Psoas muscle (tissue), 2 donors: Measurements from ENCODE around the genes COQ8A and ZNF678.

DNA sequence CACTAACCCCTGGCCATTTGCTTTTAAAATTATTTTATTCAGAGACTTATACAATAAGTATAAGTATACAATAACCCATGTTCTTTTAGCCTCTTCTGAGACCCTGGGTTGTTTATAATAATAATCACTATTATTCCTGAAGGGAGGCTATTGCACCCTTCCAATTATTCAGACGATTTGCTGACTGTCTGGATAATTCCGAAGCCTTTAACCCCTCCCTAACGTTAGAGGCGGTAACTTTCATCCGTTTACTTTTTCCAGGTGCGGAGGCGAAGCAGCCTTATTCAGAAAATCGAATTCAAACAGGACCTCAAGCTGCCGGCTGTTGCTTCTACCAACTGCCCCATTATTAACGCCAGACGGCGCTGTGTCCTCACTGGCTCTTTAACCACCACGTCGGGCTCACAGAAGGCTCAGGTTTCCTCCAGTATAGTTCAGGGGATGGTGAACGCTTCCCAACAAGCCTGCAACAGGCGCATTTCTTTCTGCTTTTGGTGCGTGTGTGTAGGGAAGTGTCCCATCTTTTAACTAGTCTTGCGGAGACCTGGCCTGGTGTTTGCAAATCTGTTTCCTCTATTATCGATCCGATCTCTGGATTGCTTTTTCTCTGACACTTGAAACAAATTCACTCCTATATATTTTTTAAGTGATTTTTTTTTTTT, 923 bp upstream of the STUM start:
- PRO-cap, 2 experiments = no peak in any of the 2 experiments

DNA sequence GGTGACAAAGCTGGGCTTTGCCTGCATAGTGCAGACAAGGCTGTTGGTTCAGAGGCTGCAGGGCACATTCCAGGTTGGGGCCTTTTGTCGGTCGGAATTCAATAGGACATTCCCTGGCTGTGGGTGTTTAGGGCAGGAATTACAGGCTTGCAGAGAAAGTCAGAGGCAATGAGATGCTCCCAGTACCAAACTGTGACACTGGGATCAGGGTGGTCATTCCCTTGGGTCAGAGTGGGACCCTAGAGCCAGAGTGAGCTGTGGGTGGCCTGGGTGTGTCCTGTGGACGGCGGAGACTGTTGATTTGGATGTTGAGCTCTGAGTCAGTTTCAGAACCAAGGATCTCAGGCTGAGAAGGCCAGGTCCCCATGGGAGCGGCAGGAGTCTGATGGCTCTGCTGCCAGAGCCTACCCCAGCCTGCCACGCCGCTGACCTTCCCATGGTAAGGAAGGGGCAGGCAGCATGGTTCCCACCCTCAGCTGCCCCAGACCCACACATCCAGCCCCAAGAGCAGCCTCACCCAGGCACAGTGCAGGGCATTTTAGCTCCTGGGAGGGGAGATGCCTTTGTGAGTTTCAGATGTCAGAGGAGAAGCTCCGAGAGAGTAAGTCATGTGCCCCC, 56.3 kb downstream of the STUM start:
- PRO-cap, 2 experiments = no peak in any of the 2 experiments

DNA sequence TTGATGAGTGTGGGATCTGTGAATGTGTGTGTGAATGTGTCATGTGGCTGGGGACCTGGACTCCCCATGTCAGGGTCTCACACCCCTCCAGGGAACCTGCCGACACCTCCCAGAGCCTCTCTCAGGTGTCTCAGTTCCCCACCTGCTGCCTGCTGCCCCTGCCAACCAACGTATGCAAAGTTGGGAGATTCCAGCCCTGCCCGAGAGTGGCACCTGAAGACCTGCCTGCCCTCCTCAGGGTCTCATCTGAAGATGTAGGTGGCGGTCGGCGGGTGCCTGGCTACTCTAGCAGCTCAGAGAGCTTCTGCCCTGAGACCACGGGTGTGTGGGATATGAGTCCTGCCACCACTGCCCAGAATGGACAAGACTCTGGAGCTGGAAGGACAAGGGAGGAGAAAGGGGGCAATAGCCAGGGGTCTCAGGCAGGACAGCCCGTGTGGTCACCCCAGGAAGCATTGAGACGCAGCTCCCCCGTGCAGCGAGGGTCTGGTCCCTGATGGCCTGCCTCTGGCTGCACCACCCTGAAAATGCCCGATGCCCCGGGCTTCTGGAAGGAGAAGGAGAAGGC, 88.6 kb downstream of the STUM start:
- PRO-cap, 2 experiments = no peak in any of the 2 experiments

- PRO-cap, 2 experiments = no peak in any of the 2 experiments
Observed at GRCh38 chr1:226655113-226655700, 83.9 kb downstream of the ITPKB start.

- PRO-cap, 2 experiments = no peak in any of the 2 experiments
Observed at GRCh38 chr1:226690338-226691197, 48.5 kb downstream of the ITPKB start.

GRCh38 chr1:226699061-226699572, 40.0 kb downstream of the ITPKB start:
- PRO-cap, 2 experiments = no peak in any of the 2 experiments

DNA sequence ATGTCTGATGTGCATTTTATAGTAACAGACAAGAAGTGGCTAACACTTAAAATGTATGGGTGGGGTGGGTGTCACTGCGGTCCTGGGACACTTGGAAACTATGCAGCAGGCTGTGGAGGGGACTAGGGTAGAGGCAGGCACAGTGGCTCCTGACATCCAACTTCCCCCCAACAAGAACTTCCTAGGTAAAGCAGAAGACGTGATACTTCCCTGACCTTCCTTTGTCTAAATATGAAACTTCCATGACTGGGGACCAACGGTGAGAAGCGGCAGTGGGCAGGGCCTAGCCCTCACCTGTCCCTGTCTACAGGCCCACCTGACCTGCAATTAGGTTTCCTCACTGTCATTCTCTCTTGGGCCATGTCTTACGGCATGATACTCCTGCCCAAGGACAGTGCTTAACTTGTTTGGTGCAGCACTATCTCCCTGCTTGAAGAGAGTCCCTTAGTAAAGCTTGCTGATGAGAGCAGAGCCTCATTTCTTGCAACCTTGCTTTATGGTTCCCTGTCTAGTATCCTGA, 29.6 kb downstream of the ITPKB start:
- PRO-cap, 2 experiments = no peak in any of the 2 experiments

- PRO-cap, 2 experiments = no peak in any of the 2 experiments
Observed at GRCh38 chr1:226712934-226714061, 25.8 kb downstream of the ITPKB start.

DNA sequence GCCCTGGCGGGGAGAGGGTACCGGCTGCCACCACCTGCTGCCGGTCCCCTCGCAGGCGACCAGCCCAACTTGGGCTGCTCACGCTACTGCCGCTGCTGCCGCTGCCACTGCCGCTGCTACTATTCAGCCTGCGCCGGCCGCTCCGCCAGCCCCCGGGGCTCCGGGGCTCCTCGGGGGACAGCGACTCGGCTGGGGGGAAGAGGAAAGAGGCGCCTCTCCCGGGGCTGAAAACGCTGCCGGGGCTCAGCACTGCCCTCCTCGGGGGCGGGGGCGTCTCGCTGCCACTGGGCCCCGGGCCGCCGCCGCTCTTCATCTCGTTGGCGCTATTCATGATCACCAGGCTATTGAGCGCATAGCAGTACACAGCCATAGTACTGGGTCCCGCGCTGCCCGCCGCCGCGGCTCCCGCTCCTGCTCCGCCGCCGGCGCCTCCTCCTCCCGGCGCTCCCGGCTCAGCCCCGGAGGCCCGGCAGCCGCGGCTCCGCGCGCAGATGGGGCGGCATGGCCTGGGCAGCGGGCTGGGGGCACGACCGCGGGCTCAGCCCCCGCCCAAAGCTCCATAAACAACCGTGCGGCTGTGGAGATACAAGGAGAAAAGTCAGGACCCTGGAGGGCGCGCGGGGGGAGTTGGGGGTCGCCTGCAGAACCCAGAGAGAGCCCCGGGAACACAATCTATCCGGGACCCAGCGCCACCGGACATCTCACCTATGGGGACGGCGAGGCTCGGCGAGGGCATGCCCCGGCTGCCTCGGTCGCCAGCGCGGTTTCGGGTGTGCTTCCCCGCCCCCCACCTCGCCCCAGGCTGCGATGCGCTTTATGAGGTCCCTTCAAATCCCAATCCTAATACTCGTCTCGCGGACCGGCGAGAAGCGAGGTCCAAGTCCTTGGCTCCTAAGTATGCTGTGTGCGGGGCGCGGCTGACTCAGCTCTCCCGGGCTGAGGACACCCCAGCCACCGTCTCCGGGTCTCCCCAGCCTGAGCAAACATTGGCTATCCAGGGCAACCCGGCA, 1.7 kb downstream of the ITPKB start:
- PRO-cap, 2 experiments = peak in 2 of 2 experiments; most common plus-strand start position 344 of the sequence (in 1); most common minus-strand start position 88 of the sequence (in 1)

DNA sequence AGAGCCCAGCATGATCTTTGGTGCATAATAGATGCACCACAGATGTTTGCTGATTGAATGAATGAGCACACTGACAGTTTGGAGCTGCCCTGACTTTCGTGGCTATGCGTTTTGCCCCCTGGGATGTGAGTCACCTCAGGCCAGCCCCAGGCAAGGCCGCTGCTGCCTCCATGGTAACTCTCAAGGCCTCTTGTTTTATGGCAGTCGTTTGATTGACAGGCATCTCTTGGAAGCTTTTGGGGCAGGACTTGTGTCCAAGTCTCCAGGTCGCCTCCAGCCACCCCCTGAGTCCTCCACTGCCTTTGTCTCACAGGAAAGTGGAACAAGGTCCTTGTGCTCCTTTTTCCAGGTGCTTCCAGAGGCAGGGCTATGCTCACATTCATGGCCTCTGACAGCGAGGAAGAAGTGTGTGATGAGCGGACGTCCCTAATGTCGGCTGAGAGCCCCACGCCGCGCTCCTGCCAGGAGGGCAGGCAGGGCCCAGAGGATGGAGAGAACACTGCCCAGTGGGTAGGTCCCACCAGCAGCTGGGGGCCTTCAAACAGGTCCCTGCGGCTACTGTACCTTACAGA, 11.2 kb downstream of the PSEN2 start:
- PRO-cap, 2 experiments = no peak in any of the 2 experiments

DNA sequence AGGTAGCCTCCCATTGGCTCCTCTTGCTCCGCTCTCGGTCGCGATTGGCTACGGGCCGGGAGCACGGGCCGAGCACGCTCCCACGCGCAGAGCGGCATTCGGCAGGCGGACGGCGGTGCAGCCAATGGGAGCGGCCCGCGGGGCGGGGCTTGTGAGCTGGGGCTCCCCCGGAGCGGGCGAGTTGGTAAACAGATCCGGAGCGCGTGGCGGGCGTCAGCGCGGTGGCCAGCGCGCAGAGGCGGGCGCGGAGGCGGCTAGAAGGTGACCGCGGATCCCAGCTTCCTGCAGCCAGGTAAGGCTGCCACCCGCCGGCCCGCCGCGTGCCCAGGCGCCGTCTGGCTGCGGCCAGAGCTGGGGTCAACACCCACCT, at the start of gene COQ8A:
Gene COQ8A, plus strand, starts transcription at position 187 of the 370 bp plus-strand sequence.
- PRO-cap, 2 experiments = peak in 2 of 2 experiments; most common plus-strand start position 191 of the sequence (in 2)

DNA sequence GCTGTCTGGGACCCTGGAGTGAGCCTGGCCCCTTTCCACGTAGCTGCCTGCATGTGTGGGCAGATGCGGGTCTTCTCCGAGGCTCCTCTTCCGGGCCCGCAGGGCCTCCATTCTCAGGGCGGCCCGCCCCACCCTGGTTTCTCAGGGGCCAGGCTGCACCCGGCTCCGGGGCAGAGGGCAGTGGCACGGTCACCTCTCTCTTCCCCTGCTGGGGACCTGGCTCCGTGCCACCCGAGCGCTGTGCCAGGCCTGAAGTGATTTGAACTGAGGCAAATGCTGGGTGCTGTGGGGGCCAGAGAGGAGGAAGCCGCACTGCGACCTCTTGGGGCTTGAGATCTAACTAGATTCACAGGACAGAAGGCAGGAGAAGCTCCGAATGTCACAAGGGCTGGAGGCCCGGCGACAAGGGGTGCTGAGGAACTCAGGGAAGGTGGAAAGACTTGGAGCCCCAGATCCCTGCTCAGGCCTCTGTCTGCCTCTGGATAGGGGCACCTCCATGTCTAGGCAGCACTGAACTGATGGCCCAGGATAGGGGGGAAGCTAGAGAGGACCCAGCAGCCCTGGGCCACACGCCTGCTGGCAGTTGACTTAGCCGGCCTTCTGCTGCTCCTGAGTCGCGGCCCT, 40.7 kb downstream of the COQ8A start:
- PRO-cap, 2 experiments = no peak in any of the 2 experiments

GRCh38 chr1:226989714-226990912, 50.0 kb downstream of the COQ8A start:
- PRO-cap, 2 experiments = no peak in any of the 2 experiments

DNA sequence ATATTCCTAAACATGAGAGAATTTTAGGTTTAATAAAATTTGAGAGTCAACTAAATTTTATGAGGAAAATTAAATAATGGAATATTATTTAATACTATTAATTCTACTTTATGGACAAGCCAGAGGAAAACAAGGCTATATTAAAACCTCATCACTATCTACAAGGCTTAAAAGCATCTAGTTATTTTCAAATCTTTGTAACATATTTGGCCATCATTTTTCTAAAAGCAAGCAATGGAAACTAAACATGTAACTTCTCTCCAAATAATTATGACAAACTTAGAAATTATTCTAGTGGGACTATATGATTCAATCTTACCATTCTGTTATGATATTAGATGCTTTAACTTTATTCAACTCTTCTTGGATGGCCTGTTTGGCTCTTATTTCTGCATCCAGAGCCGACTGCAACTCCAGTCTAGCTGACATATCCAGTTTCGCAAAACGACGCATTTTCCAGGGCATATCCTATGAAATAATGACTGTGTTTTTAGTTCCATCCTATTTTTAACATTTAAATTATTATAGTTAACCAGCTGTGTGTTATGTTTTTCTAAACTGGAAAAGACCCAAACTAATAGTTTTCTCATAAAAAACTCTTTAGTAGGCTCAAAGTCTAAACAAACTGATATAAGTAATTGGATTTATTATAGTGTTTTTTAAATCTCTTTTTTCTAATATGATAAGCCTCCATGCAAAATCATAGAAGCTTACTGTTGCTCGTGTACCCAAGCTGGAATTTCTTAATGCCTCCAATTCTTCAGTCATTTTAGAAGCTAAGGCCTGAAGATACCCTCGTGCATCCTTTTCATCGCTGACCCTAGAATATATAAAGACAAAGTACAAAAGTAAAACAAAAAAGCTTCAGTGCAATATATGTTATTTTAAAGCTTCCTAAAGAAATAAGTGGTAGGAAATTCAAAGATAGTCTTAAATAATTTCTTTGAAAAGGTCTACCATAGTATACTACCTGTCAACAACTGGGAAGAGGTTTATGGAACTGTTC, 133.8 kb downstream of the COQ8A start:
- PRO-cap, 2 experiments = no peak in any of the 2 experiments

DNA sequence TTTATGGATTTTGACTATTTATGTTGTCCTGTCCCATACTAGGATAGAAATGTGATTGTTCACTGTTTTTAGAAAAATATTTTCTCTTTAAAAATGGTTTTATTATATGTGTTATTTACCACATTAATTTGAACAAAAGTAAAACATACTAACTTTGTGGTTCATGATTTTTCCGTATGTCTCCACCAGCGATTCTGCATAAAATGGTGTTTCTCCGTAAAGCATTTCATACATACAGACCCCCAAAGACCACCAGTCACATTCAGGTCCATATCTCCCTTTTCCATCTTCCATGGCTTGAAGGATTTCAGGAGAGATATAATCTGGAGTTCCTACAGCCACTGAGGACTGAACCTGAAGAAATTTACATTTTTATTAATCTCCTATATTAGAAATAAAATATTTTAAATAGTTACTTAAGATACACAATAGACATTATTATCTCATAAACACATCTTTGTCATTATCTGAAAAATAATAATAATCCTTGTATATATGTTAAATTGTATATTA, 171.0 kb downstream of the CDC42BPA start:
- PRO-cap, 2 experiments = no peak in any of the 2 experiments

- PRO-cap, 2 experiments = no peak in any of the 2 experiments
Observed at GRCh38 chr1:227301820-227302702, 16.2 kb downstream of the CDC42BPA start.

DNA sequence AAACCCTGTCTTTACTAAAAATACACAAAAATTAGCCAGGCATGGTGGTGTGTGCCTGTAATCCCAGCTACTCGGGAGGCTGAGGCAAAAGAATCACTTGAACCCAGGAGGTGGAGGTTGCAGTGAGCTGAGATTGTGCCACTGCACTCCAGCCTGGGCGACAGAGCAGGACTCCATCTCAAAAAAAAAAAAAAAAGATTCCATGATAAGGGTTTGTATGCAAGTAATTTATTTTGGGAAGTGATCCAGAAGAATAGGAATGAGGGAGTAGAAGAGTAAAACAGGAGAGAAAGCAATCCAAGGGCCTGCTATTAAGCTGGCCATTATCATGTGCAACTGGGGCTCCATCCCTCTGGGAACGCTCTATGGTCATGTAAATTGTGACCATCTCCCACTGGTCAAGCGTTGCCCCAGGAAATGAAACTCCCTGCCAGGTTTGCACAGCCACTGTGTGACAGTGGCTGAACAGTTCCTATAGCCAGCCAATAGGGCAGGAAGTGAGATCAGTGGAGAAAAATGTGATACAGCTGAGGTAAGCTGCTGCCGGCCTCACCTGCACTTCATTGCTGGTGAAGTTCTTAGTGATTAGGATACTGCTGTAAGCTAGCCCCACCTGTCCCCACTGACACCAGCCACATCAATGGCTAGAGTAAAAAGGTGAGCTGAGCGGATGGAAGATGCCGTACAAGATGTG, 38.1 kb upstream of the CDC42BPA start:
- PRO-cap, 2 experiments = no peak in any of the 2 experiments

GRCh38 chr1:227439812-227440520, 121.7 kb upstream of the CDC42BPA start:
- PRO-cap, 2 experiments = no peak in any of the 2 experiments

DNA sequence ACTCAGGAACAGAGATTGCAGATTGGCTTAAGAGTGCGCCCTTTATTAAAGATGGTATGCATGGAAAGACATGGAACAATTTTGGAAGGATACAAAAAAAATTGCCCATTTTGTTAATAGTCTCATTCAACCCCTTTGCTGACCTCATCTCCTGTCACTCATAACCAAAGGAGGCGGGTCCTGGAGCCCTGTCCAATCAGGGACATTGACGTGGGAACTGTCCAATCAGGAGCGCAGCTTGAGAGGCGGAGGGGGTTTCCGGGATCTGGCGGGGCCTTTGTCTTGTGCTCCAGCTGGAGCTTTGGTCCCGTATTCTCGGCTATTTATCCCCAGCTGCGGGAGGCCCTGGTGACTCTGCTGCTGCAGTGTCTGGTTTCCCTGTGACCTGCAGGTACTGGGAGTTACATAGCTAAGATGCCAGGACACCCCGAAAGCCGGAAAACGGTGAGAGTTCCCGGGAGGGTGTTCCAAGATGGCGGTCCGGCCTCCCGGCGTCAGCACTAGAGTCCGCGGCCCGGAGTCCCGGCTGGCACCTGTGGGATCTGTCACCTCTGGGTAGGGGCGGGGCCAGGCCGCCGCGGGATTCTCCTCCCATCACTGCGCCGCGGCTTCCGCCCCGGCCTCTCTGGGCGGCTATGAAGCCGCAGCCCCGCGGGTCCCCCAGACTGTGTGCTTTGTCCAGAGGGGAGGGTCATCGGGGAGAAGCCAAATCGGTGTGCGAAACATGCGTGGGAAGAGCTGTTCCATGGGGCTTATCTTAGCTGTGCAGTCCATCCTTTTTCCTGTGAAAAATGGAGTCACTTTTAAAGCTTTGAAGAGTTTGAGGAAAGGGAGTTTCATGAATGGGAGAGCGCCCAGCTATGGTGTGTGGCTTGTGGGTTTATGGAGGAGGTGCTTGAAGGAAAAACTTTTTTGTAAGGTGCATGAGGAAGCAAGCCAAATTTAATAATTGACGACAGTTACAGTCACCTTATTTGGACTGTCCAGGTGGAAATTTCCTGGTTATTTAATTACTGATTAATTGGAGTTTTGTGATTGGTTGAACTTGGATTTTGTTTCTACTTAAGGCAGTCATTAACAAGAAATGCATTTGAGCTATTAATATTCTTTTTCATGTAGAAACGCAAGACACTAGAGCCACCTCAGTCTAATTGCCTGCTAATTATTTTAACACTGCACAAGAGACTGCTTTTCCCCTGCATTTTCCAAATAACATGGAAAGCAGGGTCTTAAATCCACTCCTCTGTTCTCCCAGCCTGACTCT, at the start of gene ZNF678:
Gene ZNF678, plus strand, starts transcription at position 276 of the 1,264 bp plus-strand sequence.
- PRO-cap, 2 experiments = peak in 2 of 2 experiments; most common plus-strand start position 285 of the sequence (in 2); most common minus-strand start position 502 of the sequence (in 1)

DNA sequence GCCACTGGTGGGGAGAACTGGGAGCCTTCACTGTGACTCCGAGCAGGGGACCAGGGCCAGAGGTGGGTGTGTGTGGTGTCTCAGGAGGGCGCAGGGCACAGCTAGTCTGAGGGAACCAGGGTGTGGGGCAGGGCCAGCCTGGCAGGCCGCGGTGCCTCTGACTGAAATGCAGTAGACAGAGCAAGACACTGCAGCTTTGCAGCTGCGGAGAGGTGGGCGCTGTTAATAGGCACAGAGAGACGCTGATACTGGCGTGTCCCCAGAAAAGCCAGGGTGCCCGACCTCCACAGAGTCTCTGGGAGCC, 28.4 kb upstream of the PRSS38 start:
- PRO-cap, 2 experiments = no peak in any of the 2 experiments